Brain (tissue), 1 donor: ENCODE measurements around the genes NXF2B, GPRASP1, TCEAL7, MORF4L2, TMEM31 and ZCCHC18.

DNA sequence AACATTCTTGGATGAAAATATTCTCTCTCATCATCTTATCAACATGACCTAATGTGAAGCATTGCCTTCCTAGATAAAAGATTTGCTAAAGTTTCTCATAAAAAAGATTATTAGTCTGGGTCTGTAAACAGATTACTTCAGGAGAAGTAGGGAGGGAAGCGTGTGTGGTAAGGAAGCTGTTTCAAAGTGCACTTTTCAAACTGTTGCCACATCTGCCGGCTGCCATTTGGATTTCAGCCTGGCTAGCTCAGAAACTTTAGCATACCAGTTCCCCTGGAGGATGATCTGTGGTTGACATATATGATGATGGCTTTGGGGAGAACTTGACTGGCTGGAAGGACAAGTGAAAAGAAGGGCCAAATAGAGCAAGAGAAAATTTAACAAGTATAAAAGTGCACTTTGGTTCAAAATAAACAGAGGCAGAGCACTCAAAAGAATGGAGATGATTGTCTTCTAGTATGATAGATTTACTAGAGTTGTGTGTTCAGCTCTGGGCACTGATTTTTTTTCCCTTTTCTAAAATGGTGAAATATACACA lies 330 bp upstream of the NOX1 start:
- RRBS, result no CpG with 5 or more reads among the region's 2 CpGs

GRCh38 chrX:101164556-101165544 lies 54.7 kb upstream of the DRP2 start:
- RRBS, result no CpG with 5 or more reads among the region's 2 CpGs

DNA sequence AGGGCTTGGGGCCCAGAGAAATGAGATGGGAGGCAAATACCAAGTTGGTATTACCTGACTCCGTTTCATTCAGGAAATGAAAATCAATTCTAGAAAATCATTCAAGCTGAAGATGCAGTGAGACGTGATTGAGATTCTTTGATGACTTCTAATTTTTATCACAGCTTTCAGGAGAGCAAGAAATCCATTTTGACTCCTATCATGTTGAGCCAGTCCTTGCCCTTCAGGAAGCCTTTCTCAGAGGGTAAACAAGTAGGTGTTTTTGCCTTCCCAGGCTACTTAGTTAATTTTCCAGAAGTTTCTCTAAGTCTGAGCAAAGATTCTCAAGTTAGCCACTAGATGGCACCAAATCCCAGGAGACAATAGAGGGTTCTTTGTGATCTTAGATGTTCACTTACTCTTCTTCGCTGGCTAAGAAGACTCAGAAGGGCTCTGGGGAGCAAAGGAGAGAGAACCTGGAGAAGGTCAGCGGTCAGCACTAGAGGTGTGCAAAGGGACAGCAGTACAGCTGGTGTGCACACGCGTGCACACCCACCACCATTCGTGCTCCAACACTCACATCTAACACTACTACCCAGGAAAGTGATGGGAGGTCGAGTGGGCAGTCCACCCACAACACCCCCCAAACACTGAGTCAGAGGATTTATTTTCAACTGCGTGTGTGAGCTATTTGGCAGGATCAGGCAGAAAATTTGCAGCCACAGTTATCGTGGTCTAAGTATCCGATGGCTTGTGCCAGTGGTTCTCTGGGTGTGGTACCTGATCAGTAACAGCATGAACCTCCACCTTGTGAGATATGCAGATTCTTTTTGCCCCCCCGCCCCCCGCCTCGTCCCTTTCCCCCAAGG lies 7.5 kb downstream of the HNRNPH2 start:
- RRBS, result no CpG with 5 or more reads among the region's 14 CpGs

DNA sequence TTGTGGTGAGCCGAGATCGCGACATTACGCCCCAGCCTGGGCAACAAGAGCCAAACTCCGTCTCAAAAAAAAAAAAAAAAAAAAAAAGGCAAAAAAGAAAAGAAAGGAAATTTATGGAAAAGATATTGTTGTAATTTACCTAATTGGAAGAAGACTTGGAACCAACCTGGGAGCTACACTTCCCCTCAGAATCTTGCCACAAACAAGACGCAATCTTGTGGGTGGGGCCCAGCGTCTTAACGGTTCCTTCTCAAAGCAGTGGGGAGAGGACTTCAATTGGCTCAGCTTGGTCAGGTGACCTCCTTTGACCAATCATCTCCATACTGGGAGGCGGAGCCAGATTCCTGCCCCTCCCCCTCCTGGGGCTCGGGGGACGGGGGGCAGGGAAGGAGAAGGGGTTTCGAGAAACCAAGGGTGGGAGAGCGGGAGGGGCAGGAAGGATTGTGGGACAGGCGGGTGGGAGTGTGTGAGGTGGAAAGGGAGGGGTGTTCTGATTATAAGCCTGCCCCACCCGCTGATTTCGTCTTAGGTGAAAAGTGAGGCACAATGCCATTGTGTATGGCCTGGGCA lies at the start of gene NXF2B:
TSS of gene NXF2B (minus strand) at position 278 of the 570 bp plus-strand sequence.
- RRBS, result no CpG with 5 or more reads among the region's 16 CpGs

GRCh38 chrX:102651103-102651648 lies at the start of gene GPRASP1:
TSS of gene GPRASP1 (plus strand) at chrX:102651483.
- RRBS, result 2% methylated on average over 4 of the region's 46 CpGs

- RRBS, result 1% methylated on average over 8 of the region's 31 CpGs
These were observed 903 bp downstream of the GPRASP1 start for GRCh38 chrX:102651955-102652816.

DNA sequence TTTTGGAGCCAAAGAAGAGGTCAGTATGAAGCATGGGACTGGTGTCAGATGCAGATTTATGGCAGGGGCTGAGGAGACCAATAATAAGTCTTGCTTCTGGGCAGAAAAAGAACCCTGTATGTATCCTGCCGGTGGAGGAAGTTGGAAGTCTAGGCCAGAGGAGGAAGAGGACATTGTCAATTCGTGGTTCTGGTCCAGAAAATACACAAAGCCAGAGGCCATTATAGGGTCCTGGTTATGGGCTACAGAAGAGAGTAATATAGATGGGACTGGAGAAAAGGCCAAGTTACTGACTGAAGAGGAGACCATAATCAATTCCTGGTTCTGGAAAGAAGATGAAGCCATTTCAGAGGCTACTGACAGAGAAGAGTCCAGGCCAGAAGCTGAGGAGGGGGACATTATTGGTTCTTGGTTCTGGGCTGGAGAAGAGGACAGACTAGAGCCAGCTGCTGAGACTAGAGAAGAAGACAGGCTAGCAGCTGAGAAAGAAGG lies 4.6 kb downstream of the GPRASP1 start:
- RRBS, result no CpG with 5 or more reads among the region's 2 CpGs

GRCh38 chrX:103215406-103216557 lies 874 bp downstream of the BEX4 start:
- RRBS, result 1% methylated on average over 17 of the region's 53 CpGs

DNA sequence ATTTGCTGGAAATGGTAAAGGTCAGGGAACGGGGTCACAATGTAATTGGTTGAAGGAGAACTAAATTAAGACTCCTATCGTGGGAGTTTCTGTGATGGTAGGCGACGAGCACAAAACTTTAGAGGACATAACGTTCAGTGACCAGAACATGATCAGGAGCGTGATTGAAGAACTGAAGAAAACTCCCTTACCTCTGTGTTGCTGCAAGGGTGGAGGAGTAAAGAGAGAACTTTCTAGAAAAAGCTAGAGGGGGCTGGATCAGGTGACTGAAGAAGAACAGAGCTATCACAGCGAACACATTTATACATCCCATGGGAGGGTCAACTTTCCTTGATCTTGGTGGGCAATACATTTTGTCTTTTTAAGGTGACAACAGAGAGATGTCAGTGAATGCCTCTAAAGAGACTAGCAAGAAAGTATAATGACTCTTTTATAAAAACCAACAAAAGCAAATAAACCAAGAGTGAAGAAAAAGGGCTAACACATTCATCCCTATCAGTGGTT lies 3.8 kb downstream of the BEX4 start:
- RRBS, result no CpG with 5 or more reads among the region's 7 CpGs

DNA sequence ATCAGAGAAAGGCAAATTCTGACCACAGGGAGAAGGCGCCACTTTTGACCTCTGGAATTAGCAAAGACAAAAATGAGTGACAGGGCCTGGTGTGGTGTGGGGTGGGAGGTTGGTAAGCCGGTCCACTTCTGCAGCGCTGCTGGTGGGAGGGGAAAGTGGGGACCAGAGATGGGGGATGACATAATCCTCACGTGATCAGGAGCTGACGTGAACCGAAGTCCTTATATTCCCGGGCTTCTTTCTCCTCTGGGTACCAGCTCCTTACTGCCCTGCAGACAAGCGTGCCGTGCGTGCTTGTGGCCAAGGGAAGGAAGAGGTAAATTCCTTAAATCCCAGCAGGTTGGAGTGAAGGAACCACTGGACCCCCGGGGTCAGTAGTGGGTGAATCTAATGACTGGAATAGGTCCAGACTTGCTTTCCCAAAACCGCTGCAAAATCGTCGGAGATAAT lies at the start of gene TCEAL7:
TSS of gene TCEAL7 (plus strand) at position 251 of the 450 bp plus-strand sequence.
- RRBS, result 18% methylated on average over 5 of the region's 14 CpGs

GRCh38 chrX:103372989-103373392 lies 3.3 kb upstream of the BEX3 start:
- RRBS, result no CpG with 5 or more reads among the region's 1 CpG

DNA sequence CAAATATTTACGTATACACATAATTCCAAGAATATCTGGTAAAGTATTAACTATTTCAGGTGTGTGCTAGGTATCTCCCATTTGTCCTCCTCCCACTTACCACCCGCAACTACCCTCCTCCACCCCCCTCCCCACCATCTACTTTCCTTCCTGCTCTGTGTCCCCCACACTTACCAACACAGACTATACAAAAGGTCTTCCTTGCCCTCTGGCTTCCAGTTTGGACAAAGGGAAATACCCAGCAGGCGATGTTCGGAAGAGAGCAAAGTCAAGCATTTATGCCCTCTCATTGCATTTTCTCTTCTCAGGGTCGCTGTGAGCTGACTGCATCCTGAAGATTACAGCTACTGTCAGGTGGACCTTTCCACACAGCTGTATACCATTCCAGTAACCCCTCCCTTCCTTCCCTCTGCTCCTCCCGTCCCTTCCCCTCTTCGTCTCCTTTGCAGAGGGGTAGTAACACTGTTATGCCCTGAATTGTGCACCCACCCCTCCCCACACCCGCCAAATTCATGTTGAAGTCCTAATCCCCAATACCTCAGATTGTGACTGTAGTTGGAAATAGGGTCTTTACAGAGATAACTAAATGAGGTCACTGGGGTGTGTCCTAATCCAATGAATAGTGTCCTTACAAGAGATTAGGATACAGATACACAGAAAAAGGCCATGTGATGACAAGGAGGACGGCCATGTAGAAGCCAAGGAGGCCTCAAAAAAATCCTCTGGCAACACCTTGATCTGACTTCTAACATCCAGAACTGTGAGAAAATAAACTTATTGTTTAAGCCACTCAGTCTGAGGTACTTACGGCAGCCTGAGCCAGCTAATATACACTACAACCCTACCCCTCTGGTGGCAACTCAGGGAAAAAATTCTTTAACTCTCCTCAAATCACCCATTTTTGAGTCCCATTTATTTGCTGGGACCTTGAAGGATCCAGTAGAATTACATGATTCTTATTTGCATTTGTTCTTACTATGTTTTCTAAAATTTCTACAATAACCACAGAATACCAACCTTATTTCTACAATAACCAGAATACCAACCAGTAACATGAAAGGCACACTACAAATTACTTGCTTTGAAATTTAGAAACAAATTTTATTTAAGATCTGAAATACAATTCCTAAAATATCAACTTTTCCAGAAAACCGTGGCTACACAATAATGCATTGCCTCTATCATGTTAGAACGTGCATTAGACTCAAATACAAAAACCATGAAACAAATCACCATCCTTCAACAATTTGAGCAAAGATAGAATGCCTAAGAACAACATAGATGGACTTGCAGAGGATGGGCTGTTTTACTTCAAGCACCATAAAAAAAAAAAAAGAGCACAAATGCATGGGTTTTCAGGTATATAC lies 11.6 kb downstream of the MORF4L2 start:
- RRBS, result no CpG with 5 or more reads among the region's 12 CpGs

DNA sequence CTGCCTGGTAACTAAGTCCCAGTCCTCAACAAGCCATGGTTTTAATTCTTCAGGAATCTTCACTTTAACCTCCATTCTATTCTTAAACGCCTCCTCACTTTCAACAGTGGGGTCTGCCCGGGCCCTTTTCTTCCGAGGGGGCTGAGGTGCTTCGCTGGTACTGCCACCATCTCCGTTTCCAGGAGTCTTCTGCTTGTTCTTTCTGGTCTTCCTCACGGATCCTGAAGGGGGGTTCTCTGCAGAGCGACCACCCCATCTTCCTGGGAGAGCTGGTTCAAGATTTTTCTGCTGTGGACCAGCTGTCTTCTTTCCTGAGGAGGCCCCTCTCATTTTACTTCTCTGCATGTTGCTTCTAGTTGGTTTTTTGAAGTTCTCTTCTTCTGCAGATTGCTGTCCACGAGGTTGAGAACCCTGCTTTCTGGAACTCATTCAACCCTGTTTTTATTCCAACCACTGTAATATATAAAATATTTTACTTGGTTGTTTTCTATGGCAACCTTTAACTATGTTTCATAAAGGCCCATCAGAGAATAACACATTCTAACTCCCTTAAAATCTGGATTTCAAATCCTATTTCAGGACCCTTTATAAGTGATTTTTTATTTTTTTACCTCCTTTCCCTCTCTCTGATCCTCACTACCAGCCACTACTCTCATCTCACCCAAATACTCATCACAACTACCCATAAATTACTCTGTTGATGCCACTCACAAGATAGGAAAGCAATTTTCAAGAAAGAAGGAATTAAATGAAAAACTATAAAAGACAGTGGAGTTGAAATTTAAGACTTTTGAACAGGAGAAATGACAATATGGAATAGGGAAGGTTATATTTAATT lies 9.7 kb downstream of the MORF4L2 start:
- RRBS, result no CpG with 5 or more reads among the region's 8 CpGs

GRCh38 chrX:103678477-103679216 lies 7.9 kb downstream of the MORF4L2 start:
- RRBS, result no CpG with 5 or more reads among the region's 3 CpGs

- RRBS, result no CpG with 5 or more reads among the region's 36 CpGs
These were observed at the start of gene MORF4L2 for GRCh38 chrX:103686298-103687128. TSS of gene MORF4L2 (minus strand) at chrX:103686699.

- RRBS, result no CpG with 5 or more reads among the region's 1 CpG
These were observed at the start of gene TMEM31 for GRCh38 chrX:103710816-103711125. TSS of gene TMEM31 (plus strand) at chrX:103710909.

- RRBS, result no CpG with 5 or more reads among the region's 3 CpGs
These were observed 3.2 kb upstream of the PLP1 start for GRCh38 chrX:103773374-103773824.

GRCh38 chrX:103830782-103831209 lies 1.3 kb downstream of the RAB9B start:
- RRBS, result no CpG with 5 or more reads among the region's 7 CpGs

DNA sequence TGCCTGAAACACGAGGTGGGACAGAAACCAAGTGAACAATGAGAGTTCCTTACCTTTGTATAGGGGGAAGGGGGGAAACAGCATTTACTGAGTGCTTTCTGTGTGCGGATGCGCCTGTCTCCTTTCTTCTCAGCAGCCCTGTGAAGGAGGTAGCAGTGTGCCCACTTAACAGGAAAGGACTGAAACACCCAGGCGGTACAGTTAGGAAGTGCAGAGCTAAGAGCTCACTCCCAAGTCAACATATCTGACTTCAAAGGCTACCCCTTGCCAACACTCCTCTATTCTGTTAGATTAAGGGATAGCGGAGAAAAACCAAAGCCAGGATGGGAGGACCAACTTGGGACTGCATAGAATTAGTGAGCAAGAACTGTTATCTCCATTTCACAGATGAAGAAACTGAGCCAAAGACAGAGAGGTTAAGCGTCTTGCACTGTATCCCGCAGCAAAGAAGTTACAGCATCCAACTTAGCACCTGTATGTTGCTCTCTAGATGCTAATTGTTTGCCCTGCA lies 43.0 kb upstream of the TMSB15B start:
- RRBS, result no CpG with 5 or more reads among the region's 7 CpGs

DNA sequence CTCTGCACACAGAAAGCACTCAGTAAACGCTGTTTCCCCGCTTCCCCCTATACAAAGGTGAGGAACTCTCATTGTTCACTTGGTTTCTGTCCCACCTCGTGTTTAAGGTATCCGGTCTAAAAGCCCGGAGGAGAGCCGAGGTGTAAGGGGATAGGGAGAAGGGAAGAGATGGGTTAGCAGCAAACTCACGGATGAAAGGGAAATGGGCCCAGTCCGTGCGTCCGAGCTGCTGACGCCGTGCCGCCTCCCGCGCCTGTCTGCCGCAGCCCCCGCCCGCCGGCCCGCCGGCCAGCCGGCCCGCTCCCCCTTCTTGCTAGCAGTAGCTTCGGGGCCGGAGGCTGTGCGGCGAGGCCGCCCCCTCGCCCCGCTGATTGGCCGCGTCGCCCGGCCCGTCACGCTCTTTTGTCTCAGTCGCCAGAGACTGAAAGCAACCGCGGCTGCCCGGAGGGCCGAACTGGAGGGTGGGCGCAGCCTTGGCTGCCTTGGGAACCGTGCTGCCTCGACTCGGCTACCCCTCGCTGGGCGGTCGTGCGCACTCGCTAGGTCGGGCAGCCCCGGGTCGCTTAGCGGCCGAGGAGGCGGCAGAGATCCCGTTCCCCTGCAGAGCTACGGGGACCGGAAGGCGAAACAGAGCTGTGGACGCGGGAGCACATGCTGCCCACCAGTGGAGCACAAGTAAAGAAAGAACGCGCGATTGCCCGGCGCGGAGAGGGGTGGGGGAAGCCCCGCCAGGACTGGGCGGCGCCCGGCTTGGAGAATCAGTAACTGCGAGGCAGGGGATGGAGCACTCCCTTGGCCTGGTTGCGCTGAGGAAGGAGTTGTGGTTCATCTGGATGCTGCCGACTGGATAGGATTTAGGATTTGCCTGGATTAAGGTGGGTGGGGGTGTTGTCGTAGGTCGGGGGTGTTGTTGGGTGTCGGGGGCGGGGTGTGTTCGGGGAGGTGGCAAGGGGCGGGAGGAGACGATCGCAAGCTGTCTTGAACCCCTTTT lies at the start of gene ZCCHC18:
TSS of gene ZCCHC18 (plus strand) at position 397 of the 991 bp plus-strand sequence.
- RRBS, result 1% methylated on average over 26 of the region's 83 CpGs